Heart left ventricle (tissue), 7 donors: ENCODE results near the gene IAH1.

GRCh38 chr2:8645052-8645446, 36.8 kb upstream of the ID2 start:
- PRO-cap, 6 experiments: no peak in any of the 6 experiments
- RAMPAGE, long total RNA, 2 experiments: no peak in any of the 2 experiments
- RRBS: 56% methylated on average over 4 of the region's 24 CpGs

- PRO-cap, 6 experiments: no peak in any of the 6 experiments
- RAMPAGE, long total RNA, 2 experiments: no peak in any of the 2 experiments
- RRBS: no CpG with 5 or more reads among the region's 11 CpGs
These were observed 17.9 kb upstream of the ID2 start for GRCh38 chr2:8663966-8664291.

GRCh38 chr2:8682576-8682677, 571 bp downstream of the ID2 start:
- PRO-cap, 6 experiments: no peak in any of the 6 experiments
- RAMPAGE, long total RNA, 2 experiments: no peak in any of the 2 experiments
- RRBS: no CpG with 5 or more reads among the region's 4 CpGs

DNA sequence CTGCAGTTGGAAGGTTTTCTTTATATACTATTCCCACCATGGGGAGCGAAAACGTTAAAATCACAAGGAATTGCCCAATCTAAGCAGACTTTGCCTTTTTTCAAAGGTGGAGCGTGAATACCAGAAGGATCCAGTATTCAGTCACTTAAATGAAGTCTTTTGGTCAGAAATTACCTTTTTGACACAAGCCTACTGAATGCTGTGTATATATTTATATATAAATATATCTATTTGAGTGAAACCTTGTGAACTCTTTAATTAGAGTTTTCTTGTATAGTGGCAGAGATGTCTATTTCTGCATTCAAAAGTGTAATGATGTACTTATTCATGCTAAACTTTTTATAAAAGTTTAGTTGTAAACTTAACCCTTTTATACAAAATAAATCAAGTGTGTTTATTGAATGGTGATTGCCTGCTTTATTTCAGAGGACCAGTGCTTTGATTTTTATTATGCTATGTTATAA, 2.1 kb downstream of the ID2 start:
- PRO-cap, 6 experiments: no peak in any of the 6 experiments
- RAMPAGE, long total RNA, 2 experiments: no peak in any of the 2 experiments
- RRBS: no CpG with 5 or more reads among the region's 3 CpGs

DNA sequence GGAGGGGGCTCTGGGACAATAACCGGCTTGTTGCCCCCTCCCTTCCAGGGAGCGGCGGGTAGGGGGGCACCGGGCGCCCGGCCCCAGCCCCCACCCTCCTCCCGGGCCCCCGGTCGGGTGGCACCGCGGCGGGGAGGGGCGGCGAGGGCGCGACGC, 247 bp downstream of the MBOAT2 start:
- PRO-cap, 6 experiments: no peak in any of the 6 experiments
- RAMPAGE, long total RNA, 2 experiments: no peak in any of the 2 experiments
- RRBS: 2% methylated on average over 14 of the region's 17 CpGs

DNA sequence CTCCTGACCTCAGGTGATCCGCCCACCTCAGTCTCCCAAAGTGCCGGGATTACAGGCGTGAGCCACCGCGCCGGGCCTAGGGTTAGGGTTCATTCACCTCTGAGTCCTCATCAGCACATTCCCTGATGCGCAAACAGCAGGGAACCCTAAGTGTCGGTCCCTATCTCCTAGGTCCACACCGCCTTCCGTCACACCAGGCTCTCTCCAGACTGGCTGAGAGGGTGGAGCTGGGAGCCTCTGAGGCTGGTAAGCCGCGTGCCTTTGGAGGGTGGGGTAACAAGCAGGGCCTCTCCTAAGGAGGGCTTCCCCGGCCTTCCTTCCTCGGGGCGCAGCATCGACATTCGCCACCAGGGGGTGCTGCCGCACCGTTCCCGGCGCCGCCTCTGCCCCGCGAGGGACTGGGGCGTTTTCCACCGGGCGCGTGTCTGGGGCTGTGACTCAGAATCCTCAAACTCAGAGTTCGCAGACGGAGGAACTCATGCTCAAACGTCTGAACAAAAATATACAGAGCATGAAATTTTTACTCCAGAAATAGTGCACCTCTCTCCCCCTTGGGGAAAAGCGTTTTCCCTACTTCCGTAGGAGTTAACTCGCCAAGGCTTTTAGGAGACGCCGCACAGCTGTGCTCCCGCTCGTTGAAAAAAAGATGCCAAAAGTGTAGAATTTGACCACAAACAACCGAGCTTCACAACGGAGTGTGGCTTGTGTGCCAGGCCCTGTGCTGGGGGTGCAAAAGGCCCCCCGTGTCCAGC, 63.9 kb upstream of the ASAP2 start:
- PRO-cap, 6 experiments: peak in 2 of 6 experiments; most common plus-strand start position 450 of the sequence (in 2); most common minus-strand start position 504 of the sequence (in 1)
- RAMPAGE, long total RNA, 2 experiments: no peak in any of the 2 experiments
- RRBS: 1% methylated on average over 14 of the region's 41 CpGs

DNA sequence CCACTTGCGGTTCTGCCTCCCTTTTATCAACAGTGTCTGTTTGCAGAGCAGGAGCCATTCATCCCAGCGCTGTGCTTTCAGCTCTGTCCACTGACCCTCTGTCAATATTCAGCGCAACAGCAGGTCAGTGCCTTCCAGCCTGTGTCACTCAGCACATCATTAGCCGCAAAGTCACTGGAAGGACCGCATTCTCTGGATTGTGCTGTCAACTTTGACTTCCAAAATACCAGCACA, 38.5 kb upstream of the ASAP2 start:
- PRO-cap, 6 experiments: no peak in any of the 6 experiments
- RAMPAGE, long total RNA, 2 experiments: no peak in any of the 2 experiments
- RRBS: no CpG with 5 or more reads among the region's 5 CpGs

DNA sequence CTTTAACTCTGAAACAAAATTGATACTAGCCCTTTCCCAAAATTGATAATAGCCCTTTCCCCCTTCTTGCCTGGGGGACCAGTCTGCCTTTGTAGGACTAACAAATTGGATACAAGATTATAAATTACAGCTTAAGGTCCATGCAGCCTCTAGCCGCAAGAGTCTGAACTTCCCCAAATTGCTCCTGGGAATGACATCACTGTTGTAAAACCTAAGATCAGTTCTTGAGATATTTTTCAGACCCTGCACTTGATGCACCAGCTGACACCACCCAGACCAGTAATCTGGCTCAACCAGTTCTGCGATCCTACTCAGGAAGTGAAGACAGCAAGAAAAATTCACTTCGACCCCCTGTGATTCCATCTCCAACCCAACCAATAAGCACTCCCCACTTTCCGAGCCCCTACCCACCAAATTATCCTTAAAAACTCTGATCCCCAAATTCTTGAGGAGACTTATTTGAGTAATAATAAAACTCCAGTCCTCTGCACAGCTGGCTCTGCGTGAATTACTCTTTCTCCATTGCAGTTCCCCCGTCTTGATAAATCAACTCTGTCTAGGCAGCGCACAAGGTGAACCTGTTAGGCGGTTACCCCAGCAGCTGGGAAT, 35.8 kb upstream of the ASAP2 start:
- PRO-cap, 6 experiments: no peak in any of the 6 experiments
- RAMPAGE, long total RNA, 2 experiments: no peak in any of the 2 experiments
- RRBS: no CpG with 5 or more reads among the region's 8 CpGs

DNA sequence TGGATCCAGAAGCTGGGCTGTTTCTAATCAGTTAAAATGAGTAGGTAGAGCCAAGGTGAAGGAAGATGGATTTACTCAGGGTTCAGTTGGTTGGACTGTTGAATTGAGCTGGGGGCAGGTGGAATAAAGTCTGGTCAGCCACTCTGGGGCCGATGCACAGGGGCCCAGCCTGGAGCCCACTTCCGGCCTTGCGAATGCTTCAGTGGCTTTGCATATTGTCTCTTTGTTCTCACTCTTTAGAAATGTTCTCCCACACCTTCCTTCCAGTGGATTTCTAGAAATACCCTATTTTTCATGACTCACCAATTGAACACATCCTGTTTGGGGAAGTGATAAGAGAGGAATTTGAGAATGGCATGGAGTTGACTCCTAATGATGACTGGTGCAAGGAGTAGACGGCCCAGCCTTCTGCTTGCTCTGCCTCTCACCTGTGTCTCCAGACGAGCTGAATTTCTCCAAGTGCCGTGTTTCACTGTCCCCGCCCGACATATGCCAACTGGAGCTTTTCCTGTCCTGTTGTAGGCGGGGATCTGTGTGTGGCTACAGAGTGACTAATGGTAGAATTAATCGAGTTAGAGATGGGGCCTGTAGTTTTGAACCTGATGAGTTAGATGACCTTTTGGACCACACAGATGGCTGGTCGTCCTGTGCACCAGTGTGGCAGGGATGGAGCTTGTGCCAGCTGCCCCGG, 28.2 kb downstream of the ASAP2 start:
- PRO-cap, 6 experiments: peak in 3 of 6 experiments; most common plus-strand start position 360 of the sequence (in 2); most common minus-strand start position 252 of the sequence (in 1)
- RAMPAGE, long total RNA, 2 experiments: no peak in any of the 2 experiments
- RRBS: no CpG with 5 or more reads among the region's 12 CpGs

DNA sequence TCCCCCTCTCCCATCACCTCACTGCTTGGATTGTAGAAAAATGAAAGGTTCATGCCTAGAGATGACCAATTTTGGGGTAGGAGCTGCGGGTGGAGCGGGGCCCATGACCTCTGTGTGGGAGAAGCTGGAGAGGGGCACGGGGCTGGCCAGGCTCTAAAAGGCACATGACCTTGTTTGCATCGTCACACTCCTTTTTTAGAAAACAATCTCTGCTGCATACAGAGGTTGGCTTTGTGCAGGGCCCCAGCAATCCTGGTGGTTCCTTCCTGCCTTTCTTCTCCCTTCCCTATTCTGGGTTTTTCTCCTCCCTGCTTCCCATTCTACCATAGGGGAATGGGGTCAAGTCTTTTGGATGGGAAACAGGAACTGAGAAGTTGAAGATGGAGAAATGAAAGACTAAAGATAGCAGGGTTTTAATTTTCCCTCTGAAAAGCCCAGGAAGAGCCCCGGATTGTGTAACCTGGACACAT, 53.8 kb downstream of the ASAP2 start:
- PRO-cap, 6 experiments: peak in 1 of 6 experiments; most common plus-strand start position 246 of the sequence (in 1); most common minus-strand start position 116 of the sequence (in 1)
- RAMPAGE, long total RNA, 2 experiments: no peak in any of the 2 experiments
- RRBS: no CpG with 5 or more reads among the region's 5 CpGs

DNA sequence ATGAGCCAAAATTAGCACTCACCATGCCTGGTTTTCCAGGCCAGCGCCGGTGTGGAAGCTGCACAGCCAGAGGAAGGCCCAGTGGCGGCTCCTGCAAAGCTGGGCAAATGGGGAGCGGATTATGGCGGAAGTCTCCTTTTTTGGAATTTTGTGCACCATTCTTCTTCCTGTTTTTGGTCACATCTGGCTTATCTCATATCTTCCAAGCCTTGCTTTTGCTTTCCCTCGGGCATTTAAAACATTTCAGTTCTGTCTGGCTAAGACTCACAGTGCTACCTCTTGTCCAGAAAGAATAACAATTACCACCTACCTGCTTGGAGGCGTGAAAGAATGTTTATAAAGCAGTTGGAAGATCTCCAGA, 94.3 kb downstream of the ASAP2 start:
- PRO-cap, 6 experiments: no peak in any of the 6 experiments
- RAMPAGE, long total RNA, 2 experiments: no peak in any of the 2 experiments
- RRBS: no CpG with 5 or more reads among the region's 7 CpGs

- PRO-cap, 6 experiments: no peak in any of the 6 experiments
- RAMPAGE, long total RNA, 2 experiments: no peak in any of the 2 experiments
- RRBS: 82% methylated on average over 1 of the region's 11 CpGs
These were observed 100.4 kb downstream of the ASAP2 start for GRCh38 chr2:9306957-9307554.

DNA sequence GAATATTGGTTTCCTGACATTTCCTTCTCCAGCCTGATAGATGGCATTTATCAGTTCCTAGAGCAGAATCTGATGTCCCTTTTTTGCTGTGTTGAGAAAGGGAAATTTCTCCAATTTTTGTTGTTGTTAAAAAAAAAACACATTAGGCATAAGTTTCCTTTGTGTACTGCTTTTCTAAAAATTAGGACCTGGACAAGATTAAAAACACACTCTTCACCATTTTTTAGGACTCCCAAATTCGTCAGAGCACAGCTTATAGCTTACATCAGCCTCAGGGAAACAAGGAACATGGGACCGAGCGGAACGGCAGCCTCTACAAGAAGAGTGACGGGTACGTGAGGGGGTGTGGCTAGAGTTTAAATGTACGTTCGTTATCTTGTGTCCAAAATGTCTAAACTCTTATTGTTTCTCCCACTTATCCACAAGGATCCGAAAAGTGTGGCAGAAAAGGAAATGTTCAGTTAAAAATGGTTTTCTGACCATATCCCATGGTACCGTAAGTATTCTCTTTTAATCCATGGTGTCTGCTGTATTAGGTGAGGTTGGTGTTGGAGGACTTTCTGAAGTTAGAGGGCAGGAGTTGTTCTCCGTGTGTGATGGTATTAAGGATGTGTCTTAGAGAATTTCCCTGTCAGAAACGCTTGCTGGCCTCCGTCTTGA, 78.9 kb downstream of the ITGB1BP1 start:
- PRO-cap, 6 experiments: no peak in any of the 6 experiments
- RAMPAGE, long total RNA, 2 experiments: no peak in any of the 2 experiments
- RRBS: no CpG with 5 or more reads among the region's 13 CpGs

- PRO-cap, 6 experiments: no peak in any of the 6 experiments
- RAMPAGE, long total RNA, 2 experiments: no peak in any of the 2 experiments
- RRBS: no CpG with 5 or more reads among the region's 4 CpGs
These were observed 64.9 kb downstream of the ITGB1BP1 start for GRCh38 chr2:9358295-9358903.

DNA sequence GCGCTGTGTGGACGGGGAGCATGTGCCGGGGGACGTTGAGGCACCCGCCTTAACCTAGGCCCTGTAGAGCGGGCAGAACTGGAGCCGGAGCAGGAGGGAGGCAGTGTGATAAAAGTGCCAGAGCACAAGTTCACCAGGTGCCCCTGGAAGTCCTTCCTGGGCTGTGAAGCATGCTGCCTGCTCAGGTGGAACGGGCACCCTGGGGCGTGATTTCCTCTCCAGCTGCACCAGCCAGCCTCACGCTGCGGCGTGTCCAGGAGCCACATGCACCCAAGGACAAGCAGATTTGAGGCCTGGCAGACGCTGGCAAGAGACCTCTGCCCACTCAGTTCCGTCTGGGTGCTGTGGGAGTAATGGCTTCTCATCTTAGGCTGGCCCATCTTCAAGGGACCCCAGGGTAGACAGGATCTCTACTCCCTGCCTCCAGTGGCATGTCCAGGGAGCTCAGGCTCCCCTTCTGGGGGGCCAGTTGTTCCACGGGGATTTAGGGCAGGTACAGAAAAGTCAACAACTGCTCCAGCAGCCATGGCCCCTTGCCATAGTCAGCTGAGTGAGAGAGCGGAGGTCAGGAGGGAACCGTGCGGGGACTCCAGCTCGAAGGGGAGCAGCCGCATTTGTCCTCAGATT, 50.1 kb downstream of the ITGB1BP1 start:
- PRO-cap, 6 experiments: no peak in any of the 6 experiments
- RAMPAGE, long total RNA, 2 experiments: no peak in any of the 2 experiments
- RRBS: 93% methylated on average over 5 of the region's 20 CpGs

GRCh38 chr2:9474316-9474662, at the start of gene IAH1:
Gene IAH1 (plus strand): TSS chr2:9474551.
- PRO-cap, 6 experiments: peak in 6 of 6 experiments; most common plus-strand start chr2:9474567 (in 5); most common minus-strand start chr2:9474513 (in 6)
- RAMPAGE, long total RNA, 2 experiments: start-site peak on the plus strand in 2 of 2 experiments, at chr2:9474530-9474569 at its widest, 1,666 to 1,704 reads per replicate
- RRBS: 2% methylated on average over 14 of the region's 39 CpGs

GRCh38 chr2:9527576-9527944, 28.1 kb downstream of the ADAM17 start:
- PRO-cap, 6 experiments: no peak in any of the 6 experiments
- RAMPAGE, long total RNA, 2 experiments: no peak in any of the 2 experiments
- RRBS: no CpG with 5 or more reads among the region's 1 CpG

DNA sequence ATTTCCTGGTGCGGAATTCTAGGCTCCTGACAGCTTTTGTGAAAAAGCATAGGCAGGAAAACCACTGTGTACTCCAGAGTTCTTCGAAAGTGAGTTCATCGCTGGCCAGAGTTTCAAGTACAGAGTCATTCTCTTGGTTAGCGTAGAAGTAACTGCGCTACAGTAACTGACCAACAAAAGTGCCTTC, 13.9 kb upstream of the YWHAQ start:
- PRO-cap, 6 experiments: no peak in any of the 6 experiments
- RAMPAGE, long total RNA, 2 experiments: no peak in any of the 2 experiments
- RRBS: no CpG with 5 or more reads among the region's 5 CpGs

DNA sequence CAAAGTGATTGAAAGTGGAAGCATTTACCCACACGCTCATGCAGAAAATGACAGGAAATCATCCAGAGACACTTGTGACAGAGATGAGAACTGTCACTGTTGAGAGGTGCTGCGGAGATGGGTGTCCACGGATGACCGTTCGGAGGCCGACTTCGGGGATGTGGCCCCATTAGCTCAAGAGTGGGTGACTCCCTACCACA, 81.4 kb upstream of the YWHAQ start:
- PRO-cap, 6 experiments: no peak in any of the 6 experiments
- RAMPAGE, long total RNA, 2 experiments: no peak in any of the 2 experiments
- RRBS: no CpG with 5 or more reads among the region's 7 CpGs

- PRO-cap, 6 experiments: no peak in any of the 6 experiments
- RAMPAGE, long total RNA, 2 experiments: no peak in any of the 2 experiments
- RRBS: no CpG with 5 or more reads among the region's 9 CpGs
These were observed 83.9 kb upstream of the YWHAQ start for GRCh38 chr2:9714817-9715066.